SJSA1 (cell line): ENCODE measurements around a stretch of chr9.

DNA sequence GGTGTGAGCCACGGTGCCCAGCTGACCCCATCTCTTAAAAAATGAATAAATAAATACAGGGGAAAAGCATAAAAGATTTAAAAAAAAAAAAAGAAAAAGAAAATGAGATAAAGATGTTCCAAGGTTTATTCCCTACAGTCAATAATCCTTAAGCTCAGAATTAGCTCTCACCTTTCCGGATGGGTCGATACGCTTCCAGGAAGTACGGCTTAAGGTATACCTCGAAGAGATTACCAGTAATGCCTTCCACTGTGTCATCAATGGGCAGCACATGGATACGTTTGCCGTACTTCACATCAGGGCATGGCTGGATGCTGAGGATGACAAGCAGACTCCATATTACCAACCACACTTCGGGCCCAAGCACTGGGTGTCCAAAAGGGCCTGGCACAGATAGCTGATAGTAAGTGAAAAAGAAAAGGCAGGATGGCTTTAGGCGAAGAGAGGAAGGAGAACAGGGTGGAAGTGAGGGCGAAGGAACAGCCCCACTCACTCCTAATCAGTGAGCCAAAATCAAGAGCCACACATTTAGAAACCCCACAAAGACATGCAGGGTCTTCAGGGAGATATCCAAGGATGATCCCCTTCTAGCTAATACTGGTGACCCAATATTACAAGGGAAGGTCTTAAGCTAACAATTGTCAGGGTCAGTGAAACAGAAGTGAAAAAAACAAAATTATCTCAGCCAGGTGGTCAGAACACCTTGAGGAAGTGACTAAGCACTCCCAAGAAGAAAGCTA lies 5.8 kb downstream of the VCP start:
- RAMPAGE, long total RNA: no peak

DNA sequence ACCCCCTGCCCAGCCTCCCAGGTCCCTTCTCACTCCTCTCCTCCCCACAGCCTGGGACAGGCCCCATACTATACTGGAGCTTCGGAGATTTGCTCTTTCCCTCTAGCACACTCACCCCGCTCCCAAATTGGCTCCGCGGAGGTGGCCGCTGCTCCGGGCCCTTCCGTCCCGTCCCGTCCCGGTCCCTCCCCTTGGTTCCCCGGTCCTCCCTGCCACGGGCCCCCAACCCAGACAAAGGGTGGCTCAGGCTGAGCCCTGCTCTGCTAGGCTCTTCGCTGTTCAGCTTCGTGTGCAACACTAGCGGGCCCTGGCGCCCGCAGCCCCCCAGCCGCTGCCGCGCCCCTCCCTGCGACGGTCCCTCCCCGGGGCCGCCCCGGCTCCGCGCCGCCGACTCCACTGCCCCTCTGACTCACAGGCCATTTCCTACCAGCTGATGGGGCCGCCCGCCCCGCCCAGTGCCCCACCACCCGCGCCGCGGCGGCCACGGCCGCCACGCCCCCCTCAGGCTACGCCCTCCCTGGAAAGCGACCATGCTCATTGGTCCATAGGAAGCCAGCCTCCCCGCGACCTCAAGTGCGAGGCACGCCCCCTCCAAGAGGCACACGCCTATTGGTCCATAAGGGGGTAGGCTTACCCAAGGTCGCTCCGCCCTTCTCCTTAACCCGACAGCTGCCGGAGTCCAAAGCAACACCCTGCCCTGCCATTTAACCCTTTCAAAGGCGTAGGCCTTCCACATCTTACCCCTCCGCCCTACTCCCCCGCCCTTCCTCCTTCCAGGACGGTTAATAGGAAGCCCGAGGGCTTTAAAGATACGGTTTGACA lies 4.3 kb downstream of the ATOSB start:
- RAMPAGE, long total RNA: no peak

DNA sequence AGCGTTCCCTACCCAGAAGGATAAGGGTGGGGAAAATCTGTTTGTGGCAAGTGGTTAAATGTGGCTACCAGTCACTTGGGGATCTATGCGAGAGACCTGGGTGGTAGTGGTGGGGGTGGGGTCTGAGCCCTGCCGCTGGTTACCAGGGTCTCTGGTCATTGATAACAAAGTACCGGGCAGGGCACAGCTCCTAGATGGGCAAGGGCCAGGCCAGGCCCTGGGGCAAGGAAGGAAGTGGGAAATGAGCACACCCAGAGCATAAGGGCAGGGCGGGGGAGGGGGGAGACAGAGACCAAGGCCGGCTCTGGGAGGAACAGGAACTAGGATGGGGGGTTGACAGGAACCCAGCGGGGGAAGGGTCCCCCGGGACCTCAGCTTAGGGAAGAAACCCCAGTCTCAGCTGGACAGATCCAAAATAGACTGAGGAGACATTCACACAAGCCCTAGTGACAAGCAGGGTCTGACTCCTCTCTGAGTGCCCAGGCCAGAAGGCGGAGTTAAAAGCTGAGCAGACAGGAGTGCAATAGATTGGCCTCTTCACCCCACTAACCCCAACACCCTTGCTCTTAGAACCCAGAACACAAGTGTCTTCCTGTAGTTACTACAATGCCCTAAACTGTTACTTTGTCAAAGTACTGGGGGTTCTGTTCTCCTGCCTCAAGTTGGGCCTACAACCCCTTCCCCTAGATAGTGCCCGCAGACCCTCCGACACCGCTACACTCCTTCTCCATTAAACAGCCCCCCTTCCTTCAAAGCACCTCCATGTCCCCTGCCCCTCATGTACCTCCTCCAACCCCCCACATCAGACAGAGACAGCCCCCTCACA lies 674 bp downstream of the ATOSB start:
- RAMPAGE, long total RNA: no peak

GRCh38 chr9:35116639-35117332 lies 1.1 kb upstream of the ATOSB start:
- RAMPAGE, long total RNA: no peak

DNA sequence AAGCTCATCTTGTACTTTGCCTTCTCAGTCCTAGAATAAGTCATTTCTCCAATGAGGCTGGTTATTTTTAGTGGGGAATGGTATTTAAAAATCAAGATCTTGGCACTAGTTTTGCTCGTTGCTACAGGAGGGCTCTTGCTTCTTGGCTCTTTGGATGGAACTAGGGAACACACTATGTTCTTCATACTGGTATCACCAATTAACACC lies 108.2 kb downstream of the UNC13B start:
- RAMPAGE, long total RNA: no peak

- RAMPAGE, long total RNA: no peak
Observed at GRCh38 chr9:35470921-35471462, 18.9 kb upstream of the RUSC2 start.

DNA sequence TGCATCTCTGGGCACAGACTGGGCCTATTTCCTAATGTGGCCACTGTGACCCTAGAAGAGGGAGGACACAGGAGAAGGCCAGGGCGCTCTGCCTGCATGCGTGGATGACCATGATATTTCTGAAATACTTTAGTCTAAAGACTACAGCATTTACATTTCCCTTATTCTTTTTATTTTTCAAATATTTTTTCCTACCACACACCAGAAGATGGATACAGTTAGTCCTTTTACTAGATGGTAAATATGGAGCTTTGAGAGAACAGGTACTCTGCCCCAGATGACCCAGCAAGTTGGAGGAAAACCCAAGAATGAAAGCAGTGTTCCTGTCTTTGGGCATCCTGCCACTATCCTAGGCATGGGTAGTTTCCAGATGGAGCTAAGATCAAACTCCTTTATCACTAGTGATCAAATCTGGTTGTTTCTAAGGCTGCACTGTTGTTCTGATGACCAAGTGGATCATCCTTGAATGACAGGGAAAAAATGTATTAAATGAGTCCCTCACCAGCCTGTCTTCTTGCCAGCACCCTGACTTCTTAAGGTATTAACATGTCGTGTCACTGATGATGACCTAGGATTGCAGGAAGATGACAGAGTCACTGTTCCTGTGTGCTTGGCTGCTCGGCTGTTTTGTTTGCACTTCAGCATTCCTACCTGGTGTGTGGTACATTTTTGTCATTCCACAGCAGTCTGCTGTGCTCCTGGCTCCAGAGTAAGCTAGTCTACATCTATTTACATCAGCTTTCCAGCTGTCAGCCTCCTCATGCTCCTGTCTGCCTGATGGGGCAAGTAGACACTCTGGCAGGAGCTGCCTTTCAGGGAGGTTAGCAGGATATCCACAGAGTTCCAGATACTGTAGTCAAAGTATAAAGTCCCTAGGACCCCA lies 28.0 kb downstream of the RUSC2 start:
- RAMPAGE, long total RNA: no peak

GRCh38 chr9:35606639-35607730 lies 1.9 kb downstream of the TESK1 start:
- RAMPAGE, long total RNA: no peak

DNA sequence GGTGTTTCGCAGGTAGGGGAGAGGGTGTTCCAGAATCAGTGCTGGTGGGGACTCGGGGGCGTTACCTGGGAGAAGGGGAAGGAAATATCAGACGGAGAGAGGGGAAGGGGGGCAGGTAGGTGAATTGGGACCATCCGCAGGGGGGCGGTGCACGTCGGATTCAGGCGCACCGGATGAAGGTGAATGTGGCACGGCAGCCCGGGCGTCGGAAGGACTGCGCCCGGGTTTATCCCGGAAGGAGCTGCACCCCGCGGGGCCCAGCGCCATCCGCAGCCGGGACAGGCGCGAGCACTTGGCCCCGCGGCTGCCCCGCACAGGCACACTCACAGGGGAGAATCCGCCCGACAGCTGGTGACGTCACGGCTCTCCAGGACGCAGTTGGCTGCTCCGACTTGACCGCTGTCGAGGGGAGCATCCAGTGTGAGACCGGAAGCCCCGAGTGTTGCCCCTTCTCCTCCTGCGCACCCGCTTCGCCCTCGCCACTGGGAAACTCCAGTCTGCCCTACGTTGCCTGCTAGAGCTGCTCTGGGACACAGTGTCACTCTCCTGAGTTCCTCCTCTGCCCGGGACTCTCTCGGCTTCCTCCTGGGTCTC lies 1.3 kb downstream of the CD72 start:
- RAMPAGE, long total RNA: no peak

GRCh38 chr9:35660433-35661688 lies 2.8 kb downstream of the CCDC107 start:
- RAMPAGE, long total RNA: no peak

GRCh38 chr9:35715057-35715937 lies 16.7 kb downstream of the TLN1 start:
- RAMPAGE, long total RNA: no peak

DNA sequence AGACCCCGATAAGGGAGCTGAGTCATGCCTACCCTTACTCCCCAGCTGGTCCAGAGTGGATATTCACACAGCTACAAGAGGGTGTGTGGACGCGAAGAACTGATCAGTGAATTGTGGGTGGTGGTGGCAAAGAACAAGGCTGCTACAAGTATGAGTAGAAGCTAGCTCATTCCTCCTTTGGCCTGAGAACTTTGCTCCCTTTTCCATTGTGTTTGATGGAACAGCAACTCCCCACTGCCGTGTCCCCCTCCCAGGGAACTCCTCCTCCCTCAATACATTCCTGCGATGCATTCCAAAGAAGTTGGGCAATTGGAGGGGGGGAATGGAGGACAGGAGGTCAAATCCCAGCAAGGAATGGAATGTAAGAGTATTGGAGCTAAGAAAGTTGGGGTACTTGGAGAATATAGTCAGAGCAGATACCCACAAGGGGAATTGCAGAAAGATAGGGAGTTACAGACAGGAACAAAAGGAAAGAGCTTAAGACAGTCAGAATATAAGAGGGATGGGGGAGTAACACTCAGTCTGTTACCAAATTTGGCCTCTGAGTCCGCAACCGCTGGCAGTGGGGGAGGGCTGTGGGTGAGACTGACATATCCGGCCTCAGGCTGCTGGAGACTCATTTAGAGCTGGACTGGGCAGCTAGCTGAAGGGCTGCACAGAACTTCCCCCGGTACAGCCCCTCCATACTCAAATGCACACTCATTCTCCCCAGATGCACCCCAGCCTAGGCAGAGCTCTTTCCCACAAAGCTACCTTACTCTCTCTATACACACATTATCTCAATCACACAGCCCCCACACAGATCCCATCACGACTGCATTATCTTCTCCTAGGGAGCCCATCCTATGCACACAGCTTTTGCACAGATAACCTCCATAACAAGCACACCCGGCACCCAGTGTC lies 3.9 kb downstream of the TLN1 start:
- RAMPAGE, long total RNA: no peak

- RAMPAGE, long total RNA: no peak
Observed at GRCh38 chr9:35729599-35730104, 2.3 kb downstream of the TLN1 start.

DNA sequence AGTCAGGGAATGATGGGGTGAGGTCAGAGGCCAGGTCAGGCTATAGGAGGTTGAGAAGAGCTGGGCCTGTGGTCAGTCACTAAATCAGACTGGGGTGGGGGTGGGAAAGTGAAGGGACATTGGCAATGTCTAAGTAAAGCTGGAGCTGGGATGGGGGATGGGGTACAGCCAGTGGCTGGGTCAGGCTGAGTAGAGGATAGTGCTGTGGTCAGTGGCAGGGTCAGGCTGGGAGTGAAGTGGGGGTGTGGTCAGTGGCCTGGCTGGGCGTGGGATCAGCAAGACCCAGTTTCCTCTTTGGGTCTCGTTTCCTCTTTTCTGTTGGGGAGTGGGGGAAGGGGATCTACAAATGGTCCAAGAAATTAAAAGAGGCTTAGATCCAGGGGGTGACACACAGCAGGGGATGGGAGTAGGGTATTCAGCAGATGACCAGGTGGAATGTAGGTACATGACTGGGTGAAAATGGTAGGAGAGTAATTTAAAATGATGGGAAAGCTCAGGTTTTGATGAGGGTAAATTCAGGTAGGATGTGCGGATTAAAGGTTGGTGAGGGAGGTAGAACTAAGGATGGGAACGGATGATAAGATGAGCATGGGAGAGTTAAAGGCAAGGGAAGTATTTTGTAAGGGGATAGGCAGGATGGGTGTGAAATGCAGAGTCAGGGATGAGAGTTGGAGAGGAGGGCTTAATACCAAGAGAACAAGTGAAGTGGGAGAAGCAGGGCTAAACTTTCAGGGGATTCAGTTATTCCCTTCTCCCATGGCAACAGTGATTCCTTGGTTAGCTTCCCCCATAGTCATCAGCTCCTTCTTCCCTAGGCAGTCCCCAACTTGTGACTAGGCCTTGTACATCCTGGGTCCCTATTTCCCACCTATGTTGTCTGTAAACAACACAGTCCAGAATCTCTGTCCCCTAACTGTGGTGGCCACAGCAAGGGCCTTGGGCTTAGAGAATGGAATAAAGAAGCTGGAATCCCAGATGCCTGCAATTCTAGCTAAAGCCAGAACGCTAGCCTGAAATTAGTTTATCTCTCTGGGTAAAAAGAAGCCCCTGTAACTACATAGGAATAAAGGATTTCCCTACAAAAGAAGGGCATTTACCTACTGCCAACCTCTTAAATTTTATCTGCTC lies 1.5 kb downstream of the TLN1 start:
- RAMPAGE, long total RNA: no peak

GRCh38 chr9:35757754-35758078 lies 3.6 kb upstream of the MSMP start:
- RAMPAGE, long total RNA: no peak

- RAMPAGE, long total RNA: no peak
Observed at GRCh38 chr9:35790195-35791025, 981 bp upstream of the NPR2 start.

DNA sequence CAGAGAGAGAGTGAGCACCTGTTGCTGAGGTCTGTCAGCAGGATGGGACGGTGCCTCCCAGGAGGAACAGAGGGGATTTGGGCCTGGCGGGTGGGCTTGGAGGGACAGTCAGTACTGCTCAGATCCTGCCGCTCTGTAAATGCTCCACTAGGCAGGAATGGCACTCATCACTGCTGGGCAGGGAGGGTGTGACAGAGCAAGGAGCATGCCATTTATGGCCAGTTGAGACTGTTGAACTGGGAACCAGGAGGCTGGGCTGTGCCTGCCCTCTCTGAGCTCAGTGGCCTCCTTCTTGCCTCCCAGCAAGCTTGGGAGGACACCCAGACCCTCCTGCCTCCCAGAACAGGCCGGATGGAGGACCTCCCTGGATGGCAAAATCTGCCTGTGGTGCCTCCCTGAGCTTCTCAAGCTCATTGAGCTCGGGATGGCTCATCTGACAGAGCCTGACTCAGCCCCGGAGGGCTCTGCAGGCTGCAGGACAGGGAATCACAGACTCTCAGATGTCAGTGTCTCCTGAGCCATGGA lies 749 bp upstream of the HRCT1 start:
- RAMPAGE, long total RNA: no peak

DNA sequence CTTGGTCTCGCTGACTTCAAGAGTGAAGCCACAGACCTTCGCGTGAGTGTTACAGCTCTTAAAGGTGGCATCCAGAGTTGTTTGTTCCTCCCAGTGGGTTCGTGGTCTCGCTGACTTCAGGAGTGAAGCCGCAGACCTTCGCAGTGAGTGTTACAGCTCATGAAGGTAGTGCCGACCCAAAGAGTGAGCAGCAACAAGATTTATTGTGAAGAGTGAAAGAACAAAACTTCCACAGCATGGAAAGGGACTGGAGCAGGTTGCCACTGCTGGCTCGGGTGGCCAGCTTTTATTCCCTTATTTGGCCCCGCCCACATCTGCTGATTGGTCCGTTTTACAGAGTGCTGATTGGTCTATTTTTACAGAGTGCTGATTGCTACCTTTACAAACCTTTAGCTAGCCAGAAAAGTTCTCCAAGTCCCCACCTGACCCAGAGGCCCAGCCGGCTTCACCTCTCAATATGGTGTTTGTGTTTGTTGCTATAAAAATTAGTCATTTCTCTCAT lies 49.7 kb downstream of the RECK start:
- RAMPAGE, long total RNA: no peak

DNA sequence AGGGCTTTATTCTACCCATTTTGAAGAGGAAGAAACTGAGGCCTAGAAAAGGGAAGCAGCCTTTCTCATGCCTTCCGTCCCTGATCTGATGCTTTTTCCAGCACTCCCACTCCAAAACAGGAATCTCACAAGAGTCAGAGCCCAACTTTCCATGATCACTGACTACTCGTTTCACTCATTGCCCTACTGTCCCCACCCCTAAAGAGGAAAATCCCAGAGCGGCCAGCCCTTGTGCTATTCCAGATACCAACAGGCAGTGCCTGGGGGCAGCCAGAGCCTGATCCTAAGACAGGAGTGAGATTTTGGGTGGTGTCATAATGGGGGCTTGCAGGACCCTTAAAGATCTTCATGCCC lies 16.1 kb upstream of the CCIN start:
- RAMPAGE, long total RNA: no peak

- RAMPAGE, long total RNA: no peak
Observed at GRCh38 chr9:36218920-36219594, 28.3 kb downstream of the CLTA start.